Esophagus squamous epithelium (tissue), 4 donors: ENCODE measurements around a stretch of chr2.

GRCh38 chr2:239156776-239157775 lies 243.7 kb downstream of the HDAC4 start:
- PRO-cap: no peak
- RAMPAGE, long total RNA, 4 experiments: no peak in any of the 4 experiments

DNA sequence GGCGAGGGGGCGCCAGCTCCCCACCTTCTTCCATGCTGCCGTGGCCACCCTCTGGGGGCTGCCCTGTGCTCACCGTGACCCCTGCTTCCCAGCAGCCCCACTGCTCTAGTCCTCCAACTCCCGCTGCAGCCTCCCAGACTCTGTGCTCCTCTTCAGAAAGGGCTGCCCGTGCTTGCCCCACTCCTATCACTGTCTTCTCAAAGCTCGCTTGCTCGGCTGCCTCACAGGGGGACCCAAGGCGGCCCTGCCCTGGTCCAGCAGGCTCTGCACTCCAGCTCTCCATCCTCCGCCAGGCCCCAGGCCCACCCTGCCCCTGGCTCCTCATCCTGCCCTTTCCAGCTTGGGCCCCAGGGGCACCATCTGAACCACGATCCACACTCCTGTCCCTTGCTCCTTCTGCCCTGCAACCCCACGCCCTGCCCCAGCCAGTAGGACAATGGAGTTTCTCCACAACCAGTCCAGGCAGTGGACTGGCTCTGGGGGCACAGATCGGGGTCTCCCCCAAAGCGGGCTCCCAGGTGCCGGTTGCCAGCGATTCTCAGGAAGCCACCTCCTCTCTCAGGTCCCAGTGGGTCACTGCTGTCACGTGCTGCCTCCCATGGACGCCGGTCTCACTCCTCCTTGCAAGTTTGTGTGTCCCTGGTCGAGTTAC lies 238.7 kb downstream of the HDAC4 start:
- PRO-cap: no peak
- RAMPAGE, long total RNA, 4 experiments: no peak in any of the 4 experiments

DNA sequence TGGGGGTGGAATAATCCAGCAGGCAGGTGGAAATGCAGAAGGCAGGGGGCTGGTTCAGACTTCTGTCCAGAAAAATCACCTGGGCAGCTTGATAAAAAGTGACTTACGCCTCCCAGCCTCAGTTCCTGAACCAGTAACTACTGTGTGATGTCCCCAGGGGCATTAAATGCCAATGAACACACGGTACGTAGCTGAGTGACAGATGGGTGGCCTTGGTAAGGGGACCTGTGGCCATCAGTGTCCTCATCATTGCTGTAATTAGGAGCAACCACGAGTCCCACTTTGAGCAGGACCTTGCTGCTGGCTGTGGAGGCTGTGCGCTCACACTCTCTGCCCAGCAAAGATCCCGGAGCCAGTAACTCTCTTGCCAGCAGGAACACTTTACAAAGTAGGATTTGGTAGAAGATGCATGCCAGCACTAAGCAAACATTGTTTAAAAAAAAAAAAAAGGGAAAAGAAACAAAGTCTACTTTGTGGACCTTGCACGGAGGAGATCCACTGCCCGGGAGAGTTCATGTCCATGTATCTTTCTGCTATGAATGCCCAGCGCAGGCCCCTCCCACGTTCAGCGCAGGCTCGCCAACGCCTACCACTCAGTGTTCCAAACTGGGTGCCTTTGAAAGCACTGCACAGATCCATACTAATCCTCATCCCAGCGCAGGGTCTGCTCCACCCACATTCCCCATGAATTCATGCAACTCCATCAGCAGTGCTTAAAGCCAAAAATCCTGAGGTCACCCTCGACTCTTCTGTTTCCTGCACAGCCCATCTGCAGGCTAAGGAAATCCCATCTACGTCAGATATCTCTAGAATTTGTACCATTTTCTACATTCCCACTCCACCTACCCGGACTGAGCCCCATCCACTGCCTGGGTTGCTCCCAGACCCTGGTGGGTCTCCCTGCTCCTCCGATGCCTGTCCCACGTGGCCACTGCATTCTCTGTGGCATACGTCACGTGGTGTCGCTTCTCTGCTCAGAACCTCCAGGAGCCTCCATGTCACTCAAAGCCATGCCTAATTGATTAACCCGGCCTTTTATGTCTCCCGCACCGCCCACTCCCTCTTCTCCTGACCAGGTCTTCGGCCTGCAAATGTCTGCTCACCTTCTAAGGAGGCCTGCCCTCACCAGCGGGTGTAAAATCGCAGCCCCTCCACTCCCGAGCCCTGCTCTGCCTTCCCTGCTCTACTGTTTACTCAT lies 177.0 kb downstream of the HDAC4 start:
- PRO-cap: unidirectional peak, minus-strand start at position 308 of the sequence; bidirectional peak, plus-strand start at position 743 of the sequence, minus-strand start at position 537 of the sequence
- RAMPAGE, long total RNA, 4 experiments: no peak in any of the 4 experiments

DNA sequence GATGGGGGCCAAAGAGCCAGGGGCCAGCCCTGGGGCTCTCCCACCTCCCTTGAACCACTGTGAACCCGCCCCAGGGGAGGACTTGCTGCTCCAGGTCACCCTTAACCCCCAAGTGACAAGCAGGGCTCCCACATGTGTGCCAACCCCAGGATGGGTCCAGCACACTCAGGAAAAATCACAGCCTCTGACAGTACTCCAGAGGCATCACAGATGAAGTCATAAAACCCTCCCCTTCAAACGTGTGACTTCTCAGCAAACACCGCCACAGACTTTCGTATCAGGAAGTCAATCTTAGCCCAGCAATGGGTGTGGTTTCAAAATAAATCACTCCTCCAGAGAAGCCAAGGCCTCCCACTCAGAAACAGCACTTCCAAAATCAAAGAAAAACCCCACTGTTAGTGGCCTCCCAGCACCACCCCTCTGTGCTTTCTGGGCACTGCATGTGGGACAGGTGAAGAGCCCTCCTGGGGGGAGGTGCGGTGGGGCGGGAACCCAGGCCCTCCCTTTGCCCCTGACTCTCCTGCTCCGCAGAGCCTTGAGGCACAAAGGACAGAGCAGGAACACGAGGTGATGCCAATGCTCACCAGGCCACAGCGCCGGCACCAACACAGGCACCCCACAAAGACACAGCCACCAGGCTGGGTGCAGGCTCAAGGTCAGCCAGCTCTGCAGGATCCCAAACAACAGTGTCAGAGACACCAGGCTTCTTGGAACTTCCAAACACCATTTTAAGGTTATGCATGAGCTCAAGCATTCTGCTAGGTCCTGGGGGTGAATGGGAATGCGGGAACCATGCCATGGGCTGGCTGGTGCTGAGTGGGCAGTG lies 135.5 kb downstream of the HDAC4 start:
- PRO-cap: bidirectional peak, plus-strand start at position 327 of the sequence, minus-strand start at position 186 of the sequence
- RAMPAGE, long total RNA, 4 experiments: no peak in any of the 4 experiments

DNA sequence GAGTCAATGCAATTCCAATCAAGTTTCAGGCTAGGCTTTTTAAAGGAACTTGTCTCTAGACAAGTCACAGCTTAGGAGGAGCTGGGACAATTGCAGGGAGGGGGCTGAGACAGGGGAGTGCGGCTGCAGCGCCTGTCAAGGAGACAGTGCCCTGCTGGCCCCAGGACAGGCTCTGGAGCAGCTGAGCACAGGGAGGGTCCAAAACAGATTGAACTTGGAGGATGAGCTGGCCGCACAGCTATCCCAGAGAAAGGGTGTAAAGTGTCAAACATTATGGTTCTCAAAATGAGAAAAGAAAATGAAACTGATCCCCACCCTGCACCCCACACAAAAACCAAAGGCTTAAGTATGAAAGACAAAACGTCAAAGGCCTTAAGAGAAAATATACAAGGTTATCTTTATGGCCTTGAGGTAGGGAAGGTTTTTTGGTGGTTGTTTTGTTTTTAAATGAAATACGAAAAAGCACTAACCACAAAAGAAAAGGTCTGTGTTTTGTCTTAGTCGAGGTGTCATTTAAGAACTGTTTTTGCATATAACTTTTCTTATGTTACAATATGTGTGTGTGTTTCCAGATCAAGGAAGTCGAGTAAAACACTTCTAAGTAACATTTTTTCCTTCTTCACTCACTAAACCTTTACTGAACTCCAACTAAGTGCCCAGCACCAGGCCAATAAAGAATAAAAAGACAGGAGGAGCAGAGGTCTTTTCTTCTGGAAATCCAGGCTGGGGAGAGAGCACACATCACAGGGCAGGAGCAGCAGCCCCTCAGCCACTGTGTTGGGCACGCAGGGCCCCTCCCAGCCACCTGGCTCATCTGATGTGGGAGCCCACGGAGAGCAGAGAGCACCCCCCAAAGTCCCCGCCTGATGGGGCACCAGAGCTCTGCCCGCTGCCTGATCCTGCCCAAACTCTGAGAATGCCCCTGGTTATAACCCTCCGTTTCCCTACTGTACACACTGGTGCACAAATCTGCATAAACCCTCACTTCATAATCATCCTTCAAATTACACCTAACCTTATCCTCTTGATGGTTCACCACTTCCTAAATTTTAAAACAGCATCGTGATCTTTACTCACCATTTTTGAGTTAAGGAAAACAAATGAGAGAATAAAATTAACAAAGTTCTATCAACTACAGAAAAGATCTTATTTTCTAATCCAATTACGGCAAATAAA lies 111.6 kb downstream of the HDAC4 start:
- PRO-cap: no peak
- RAMPAGE, long total RNA, 4 experiments: no peak in any of the 4 experiments

DNA sequence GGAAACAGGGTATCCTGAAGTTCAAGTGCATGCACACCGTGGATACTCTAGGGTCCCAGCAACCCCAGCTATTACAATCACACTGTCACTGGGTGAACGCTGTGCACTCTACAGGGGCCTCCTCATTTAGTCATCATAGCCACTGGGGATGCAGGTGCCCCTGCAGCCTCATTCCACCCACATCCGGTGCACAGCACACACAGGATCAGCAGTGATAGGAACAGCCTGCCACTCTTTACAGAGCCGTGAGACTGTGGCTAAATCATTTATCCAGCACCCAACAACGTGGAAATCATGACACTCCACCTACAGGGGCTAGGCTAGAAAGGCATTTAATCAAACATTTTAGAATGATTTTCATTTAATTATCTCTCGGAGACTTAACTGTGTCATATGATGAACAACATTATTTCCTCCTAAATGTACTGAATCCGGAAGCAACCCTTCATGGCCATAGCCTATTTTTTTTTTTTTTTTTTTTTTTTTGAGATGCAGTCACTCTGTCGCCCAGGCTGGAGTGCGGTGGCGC lies 102.4 kb downstream of the HDAC4 start:
- PRO-cap: bidirectional peak, plus-strand start at position 196 of the sequence, minus-strand start at position 135 of the sequence
- RAMPAGE, long total RNA, 4 experiments: no peak in any of the 4 experiments

- PRO-cap: unidirectional peak, plus-strand start at chr2:239329863; unidirectional peak, plus-strand start at chr2:239330095
- RAMPAGE, long total RNA, 4 experiments: no peak in any of the 4 experiments
Observed at GRCh38 chr2:239329231-239330293, 71.3 kb downstream of the HDAC4 start.

GRCh38 chr2:239389356-239389880 lies 11.4 kb downstream of the HDAC4 start:
- PRO-cap: no peak
- RAMPAGE, long total RNA, 4 experiments: no peak in any of the 4 experiments

DNA sequence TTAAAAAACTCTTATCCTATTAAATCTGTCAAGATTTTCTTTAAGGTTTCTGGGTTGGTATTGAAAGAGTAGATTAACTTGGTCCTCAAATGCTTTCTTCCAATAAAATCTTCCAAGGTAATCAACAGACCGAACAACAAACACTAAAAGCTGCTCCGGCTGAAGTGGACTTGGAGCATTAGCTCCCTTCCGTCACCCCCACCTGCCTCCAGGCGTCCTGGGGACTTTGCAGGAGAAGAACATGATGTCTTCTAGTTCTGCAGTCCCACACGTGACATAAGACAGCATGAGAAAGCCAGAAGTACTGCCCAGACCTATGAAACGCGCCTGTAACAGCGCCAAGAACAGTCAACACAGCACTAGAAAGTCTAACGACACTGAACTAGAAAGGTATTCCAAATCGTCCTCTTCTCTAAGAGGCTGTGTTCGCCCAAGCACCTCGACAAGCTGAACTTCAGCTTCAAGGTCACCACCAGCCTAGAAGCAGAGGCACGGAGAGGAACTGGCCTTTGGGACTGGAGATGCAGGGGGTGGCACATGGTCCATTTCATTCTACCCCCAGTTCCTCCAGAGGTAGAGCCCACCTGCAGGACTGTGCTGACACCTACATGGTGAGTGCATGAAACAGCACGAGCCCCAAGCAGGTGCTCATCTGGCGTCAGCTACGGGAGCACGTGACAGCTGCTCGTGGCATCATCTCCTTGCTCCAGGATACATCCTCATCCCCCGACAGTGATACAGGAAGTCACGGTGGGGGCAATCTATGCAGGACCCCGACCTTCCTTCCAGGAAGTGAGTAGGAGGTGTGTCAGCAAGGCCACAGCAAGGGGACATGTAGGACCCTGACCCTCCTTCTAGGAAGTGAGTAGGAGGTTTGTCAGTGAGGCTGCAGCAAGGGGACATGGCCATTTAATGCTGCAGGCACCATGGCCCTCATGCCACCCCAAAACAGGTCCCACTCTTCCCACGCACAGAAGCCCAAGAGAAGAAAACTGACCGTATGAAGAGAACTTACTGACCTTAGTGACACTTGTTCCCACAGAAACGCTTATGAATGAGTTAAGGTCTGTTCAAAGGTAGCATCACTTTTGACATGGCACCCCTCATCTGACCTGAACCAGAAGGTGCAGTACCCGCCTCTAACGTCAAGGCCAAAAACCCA lies 3.7 kb downstream of the HDAC4 start:
- PRO-cap: no peak
- RAMPAGE, long total RNA, 4 experiments: no peak in any of the 4 experiments

- PRO-cap: bidirectional peak, plus-strand start at chr2:239400106, minus-strand start at chr2:239400029; bidirectional peak, plus-strand start at chr2:239400491, minus-strand start at chr2:239400154
- RAMPAGE, long total RNA, 4 experiments: no peak in any of the 4 experiments
Observed at GRCh38 chr2:239399927-239400348, 882 bp downstream of the HDAC4 start.

- PRO-cap: unidirectional peak, minus-strand start at chr2:239457958
- RAMPAGE, long total RNA, 4 experiments: no peak in any of the 4 experiments
Observed at GRCh38 chr2:239457697-239458249, 57.0 kb upstream of the HDAC4 start.

DNA sequence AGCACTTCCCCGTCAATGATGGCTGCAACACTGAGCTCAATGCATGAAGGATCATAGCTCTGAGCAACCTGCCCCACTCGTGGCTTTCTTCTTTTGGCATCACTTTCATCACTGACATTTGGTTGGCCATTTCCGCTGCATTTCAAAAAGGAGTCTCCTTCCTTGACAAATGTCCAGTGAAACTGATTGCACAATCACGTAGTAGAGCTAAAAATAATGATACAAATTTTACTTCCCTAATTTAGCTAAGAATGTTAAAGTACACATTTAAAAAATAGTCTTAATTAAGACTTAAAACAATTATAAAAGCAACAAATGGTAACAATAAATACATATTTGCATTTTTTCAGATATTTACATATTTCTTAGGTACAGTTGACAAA lies 205.2 kb upstream of the HDAC4 start:
- PRO-cap: no peak
- RAMPAGE, long total RNA, 4 experiments: no peak in any of the 4 experiments

DNA sequence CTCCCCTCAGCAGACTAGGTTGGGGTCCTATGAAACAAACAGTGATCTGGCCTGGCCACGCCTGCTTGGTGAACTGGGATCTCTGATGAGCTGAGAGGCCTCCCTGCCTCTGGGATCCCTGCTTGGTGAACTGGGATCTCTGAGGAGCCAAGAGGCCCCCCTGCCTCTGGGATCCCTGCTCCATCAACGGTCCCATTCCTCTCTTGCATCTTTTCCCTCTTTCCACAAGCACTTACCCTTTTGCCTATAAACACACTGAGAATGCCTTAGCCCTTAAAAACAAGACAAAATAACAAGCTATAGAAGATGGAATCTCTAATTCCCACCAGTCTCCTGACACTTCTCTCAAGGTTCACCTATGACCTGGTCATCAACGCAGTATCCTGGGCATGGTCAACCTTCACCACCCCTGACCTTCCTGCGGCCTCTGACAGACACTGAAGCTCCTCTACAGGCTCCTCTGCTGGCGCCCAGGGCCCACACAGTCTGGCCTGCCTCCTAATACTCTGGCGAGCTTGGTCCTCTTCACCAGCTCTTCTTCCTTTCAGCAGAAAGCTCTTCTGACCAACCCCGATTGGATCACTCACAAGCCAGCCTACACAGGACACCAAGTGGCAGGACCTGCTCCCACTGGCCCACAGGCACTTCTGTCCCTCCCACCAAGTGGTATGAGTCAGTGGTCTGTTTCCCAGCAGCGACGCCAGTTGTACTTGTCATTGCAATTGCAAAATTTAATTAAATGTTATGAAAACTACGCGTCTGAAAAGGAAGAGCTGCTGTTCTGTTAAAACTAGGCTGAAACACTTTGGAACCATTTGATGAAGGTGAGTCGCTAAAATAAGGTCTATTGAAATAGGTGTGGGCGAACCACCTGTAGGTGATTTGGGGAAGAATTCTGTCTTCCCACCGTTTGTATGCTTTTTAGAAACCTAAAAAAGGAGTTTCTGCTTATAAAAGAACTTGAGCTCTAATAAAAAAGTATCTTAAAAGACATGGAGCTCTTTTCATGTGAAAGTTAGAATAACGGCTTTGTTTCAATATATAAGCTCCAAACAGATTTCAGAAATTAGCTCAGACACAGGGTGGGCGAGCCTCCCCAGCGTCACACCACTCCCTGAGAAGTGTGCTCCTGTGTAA lies 46.8 kb downstream of the NDUFA10 start:
- PRO-cap: unidirectional peak, minus-strand start at position 576 of the sequence
- RAMPAGE, long total RNA, 4 experiments: start-site peak on the plus strand in 1 of 4 experiments, centred at position 745 of the sequence, 7 reads per replicate

- PRO-cap: no peak
- RAMPAGE, long total RNA, 4 experiments: no peak in any of the 4 experiments
Observed at GRCh38 chr2:240259530-240260301, 119.3 kb upstream of the OTOS start.

- PRO-cap: no peak
- RAMPAGE, long total RNA, 4 experiments: no peak in any of the 4 experiments
Observed at GRCh38 chr2:240464623-240465159, 29.2 kb downstream of the GPC1 start.

DNA sequence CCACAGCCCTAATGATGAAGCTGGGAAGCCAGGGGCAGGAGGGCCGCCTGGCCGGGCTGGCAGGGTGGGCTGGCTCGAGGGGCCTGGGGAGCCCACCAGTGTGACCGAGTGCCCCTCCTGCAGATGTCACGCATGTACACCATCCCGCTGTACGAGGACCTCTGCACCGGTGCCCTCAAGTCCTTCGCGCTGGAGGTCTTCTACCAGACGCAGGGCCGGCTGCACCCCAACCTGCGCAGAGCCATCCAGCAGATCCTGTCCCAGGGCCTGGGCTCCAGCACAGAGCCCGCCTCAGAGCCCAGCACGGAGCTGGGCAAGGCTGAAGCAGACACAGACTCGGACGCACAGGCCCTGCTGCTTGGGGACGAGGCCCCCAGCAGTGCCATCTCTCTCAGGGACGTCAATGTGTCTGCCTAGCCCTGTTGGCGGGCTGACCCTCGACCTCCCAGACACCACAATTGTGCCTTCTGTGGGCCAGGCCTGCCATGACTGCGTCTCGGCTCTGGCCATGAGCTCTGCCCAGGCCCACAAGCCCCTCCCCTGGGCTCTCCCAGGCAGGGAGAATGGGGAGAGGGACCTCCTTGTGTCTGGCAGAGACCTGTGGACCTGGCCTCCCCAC lies 8.9 kb upstream of the CAPN10 start:
- PRO-cap: no peak
- RAMPAGE, long total RNA, 4 experiments: no peak in any of the 4 experiments

DNA sequence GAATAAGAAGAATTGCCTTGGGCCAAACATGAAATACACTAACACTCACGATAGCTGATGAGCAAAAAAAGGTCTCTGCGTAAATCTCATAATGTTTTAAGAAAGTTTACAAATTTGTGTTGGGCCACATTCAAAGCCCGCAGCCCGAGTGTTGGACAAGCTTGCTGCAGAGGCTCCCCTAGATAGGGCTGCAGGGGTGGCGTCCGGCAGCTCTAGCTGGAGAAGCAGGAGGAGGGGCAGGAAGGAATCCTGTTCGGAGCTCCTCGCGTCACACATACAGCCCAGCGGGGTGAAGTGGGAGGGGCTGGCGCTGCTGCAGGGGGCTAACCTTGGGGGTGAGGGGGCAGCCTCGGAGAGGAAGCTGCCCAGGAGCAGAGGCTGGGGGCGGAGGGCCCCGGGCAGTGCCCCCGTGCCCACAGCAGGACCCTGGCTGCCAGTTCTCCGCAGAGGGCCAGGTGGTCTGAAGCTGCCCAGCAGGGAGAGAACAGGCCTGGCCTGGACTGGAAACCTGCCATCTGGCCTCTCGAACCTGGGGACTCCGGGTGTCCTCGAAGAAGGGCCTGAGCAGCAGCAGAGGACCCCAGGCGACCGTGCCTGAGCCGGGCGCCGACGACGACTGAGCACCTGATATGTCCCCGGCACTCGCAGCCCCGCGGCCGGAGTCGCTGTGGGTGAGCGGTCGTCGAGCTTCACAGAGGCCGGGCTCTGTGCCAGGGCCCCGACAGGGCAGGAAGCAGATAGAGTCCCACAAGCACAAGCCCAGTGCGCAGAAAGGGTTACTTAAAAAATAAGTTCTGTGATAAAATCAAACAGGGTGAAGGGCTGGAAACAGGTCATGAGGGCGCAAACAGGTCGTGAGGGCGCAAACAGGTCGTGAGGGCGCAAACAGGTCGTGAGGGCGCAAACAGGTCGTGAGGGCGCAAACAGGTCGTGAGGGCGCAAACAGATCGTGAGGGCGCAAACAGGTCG lies 2.5 kb upstream of the GPR35 start:
- PRO-cap: no peak
- RAMPAGE, long total RNA, 4 experiments: no peak in any of the 4 experiments

- PRO-cap: no peak
- RAMPAGE, long total RNA, 4 experiments: no peak in any of the 4 experiments
Observed at GRCh38 chr2:240775703-240776509, 44.1 kb downstream of the KIF1A start.

DNA sequence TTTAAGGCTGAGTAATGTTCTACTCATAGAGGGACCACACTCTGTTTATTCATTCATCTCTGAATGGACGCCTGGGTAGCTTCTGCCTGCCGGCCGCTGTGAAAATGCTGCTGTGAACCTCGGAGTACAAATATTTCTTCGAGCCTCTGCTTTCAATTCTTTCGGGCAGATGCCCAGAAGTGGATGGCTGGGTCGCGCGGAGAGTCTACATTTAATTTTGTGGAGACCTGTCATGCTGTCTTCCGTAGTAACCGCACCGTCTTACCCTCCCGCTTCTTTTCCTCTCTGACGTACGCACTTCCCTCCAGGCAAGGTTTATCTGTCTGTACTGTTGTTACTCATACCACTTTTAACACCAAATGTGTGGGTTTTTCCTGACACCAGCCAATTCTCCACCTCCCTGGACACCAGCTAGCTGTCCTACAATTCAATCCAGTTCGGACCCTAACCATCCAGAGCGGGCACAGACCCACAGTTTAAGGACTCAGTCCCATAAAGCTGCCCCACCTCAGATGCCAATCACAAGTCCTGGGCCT lies 5.8 kb downstream of the CROCC2 start:
- PRO-cap: unidirectional peak, plus-strand start at position 52 of the sequence
- RAMPAGE, long total RNA, 4 experiments: no peak in any of the 4 experiments

GRCh38 chr2:240996389-240996588 lies 2.1 kb upstream of the SNED1 start:
- PRO-cap: no peak
- RAMPAGE, long total RNA, 4 experiments: no peak in any of the 4 experiments